ENCODE measurements around the genes KCTD15, FXYD5, LSR and FFAR1.

GRCh38 chr19:33422895-33423274 is 49.4 kb downstream of the CEBPG start:
- PRO-cap, 3 experiments = no peak in any of the 3 experiments

GRCh38 chr19:33501926-33502163 is 19.7 kb downstream of the PEPD start:
- PRO-cap, 3 experiments = no peak in any of the 3 experiments

GRCh38 chr19:33796774-33797210 is at the start of gene KCTD15:
Gene KCTD15, plus strand, starts transcription at chr19:33796870.
- PRO-cap, 3 experiments = peak in 1 of 3 experiments; most common plus-strand start chr19:33797016 (in 1)

DNA sequence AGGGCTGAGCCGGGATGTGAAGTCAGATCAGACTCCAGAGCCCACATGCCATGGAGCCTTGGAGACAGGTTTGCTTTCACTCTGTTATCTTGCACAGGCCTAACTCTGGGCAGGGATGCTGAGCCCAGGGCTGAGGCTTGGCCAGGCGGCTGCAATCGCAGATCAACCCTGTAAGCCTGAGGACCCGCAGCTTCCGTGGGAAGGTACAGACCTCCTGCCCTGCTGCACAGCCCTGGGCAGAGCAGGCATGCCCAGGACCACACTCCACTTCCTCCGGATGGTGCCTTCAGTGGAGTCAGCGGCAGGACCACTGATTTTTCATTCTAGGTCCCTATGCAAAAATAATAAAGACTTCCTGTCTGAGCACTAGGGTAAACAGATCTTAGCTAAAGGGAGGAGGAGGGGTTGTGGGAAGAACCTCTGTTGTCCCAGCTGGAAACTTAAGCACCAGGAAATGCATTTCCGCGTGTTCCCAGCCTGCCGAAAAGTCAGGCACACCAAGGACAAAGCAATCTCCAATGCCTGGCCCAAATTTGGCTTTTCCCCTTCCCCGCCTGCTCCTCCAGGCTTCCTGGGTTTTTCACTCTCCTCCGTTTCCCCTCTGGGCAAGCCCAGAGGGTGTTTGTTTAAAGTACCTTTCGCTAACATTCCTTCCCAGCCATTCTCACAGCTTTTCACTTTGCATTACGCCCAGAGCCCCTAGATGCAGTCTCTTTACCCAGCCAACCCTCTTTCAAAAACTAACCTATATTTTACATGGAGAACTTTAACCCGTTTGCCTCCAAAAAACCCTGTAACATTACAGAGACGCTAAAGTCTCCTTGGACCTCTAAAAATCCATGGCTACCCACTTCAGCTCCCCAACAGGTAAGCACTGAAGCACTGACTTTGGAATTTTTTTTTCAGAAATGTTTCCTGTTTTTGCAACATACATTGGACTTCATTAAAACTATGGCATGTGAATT is 87.5 kb downstream of the KCTD15 start:
- PRO-cap, 3 experiments = peak in 2 of 3 experiments; most common plus-strand start position 459 of the sequence (in 1)

GRCh38 chr19:34263655-34264275 is 9.4 kb downstream of the GARRE1 start:
- PRO-cap, 3 experiments = peak in 1 of 3 experiments; most common plus-strand start chr19:34264129 (in 1)

DNA sequence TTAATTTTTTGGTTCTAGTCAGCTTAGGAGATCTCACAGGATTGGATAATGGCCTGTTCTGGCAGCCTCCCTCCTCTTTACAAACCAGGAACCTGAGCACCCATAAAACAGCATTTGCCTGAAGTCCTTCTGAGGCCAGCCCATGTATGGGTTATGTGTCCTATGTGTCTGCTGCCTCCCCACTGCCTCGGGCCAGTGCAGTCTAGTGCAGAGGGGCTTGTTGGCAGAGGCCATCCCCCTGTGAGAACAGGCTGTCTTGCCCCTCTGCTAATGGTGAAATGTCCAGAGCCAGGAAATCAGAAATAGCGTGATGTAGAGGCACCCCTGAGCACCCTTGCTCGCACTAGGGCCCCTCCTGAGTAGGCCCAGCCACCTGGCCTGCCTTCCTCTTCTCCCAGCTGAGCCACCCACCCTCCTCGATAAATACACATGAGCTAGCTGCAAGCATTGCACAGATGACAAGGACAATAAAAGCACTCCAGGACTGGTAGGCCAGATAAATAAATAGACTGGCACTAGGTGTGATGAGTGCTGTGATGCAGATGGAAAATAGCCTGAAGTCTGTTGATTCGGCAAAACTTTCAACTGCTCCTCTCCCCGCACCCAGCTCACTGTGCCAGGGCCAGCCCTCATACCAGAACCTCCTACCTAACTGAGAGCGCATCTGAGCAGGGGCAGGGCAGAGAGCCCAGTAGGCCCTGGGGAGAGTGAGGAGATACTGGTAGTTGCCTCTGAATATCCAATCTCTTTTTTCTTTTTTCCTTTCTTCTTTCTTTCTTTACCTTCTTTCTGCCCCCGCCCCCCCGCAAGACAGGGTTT is 54.6 kb upstream of the GPI start:
- PRO-cap, 3 experiments = peak in 3 of 3 experiments; most common plus-strand start position 691 of the sequence (in 3); most common minus-strand start position 396 of the sequence (in 2)

- PRO-cap, 3 experiments = no peak in any of the 3 experiments
Measured at GRCh38 chr19:34320127-34320840, 44.7 kb upstream of the GPI start.

DNA sequence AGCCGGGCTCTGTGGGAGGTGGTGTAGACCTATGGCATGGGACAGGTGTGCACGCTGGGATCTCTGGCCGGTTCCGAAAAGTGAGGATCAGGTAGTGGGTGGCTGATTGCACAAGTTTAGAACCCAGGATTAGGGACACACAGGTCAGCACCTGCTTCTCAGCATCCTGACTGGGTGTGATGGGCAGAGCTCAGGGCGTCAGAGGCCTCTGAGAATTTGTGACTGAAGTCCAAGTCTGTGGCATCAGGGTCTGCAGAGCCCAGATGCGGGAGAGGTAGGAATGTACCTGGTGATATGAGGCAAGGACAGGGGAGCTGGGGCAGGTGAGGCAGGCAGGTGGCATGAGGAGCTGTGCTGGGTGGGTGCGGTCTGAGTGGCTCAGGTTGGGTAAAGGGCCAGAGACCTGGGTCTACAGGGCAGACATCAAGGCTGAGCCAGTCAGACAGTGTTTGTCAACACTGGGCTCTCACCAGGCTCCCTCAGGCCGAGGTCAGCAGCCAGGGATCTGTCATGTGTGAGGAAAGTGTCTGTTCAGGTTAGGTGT is 18.5 kb downstream of the GPI start:
- PRO-cap, 3 experiments = no peak in any of the 3 experiments

- PRO-cap, 3 experiments = peak in 1 of 3 experiments; most common minus-strand start chr19:34667634 (in 1)
Measured at GRCh38 chr19:34667519-34668437, 9.2 kb downstream of the SCGB2B2 start.

- PRO-cap, 3 experiments = no peak in any of the 3 experiments
Measured at GRCh38 chr19:35005010-35005481, 4.9 kb downstream of the GRAMD1A start.

GRCh38 chr19:35005585-35006057 is 5.5 kb downstream of the GRAMD1A start:
- PRO-cap, 3 experiments = no peak in any of the 3 experiments

DNA sequence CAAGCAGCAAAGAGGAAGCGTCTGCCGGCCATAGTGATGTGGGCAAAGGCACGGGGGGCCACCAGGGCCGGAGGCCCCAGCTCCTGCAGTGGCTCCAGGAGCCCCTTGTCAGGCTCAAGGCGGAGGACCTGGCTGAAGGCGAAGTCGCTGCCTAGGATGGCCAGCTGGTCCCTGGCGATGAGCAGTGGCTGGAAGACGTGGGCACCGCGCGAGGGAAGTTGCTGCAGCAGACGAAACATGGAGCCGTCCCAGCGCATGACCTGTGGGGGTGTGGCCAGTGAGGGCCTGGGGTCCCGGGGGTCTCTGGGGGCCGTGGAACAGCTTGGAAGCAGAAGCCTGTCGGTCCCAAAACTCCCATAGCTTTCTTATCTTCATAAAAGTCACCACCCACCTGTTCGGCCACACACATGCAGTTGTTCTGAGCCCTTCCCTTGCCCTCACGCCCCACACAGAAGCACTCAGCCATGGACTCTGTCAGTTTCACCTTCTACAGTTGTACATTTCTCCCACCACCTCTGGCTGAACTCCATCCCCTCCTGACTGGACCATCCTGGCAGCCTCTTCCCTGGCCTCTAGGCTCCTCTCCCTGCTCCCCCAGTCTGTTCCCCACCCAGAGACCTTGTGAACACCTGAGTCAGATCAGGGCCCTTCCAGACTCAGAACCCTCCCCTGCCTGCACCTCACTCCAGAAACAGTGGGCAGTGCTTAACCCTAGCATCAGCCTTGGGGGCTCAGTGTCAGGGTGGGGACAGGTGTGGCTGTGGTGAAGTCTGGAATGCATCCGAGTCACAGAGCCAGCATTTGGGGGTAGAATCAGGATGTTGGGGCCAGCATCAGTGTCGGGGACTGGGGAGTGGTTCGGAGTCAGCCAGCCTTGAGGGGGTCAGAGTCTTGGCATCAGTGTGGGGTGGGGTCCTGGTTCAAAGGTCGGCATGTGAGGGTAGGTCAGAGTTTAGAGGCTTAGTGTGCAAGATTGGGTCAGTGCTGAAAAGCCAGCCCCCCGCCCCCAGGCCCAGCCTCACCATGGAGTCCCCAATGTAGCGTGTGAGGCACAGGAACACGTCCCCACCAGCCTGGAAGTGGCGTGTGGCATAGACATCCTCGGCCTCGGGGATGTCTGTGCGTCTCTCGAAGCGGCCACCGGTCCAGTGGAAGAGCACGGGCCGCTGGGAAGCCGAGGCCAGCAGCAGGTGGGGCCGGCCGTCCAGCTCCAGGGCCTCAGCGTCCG is 9.2 kb downstream of the LGI4 start:
- PRO-cap, 3 experiments = no peak in any of the 3 experiments

DNA sequence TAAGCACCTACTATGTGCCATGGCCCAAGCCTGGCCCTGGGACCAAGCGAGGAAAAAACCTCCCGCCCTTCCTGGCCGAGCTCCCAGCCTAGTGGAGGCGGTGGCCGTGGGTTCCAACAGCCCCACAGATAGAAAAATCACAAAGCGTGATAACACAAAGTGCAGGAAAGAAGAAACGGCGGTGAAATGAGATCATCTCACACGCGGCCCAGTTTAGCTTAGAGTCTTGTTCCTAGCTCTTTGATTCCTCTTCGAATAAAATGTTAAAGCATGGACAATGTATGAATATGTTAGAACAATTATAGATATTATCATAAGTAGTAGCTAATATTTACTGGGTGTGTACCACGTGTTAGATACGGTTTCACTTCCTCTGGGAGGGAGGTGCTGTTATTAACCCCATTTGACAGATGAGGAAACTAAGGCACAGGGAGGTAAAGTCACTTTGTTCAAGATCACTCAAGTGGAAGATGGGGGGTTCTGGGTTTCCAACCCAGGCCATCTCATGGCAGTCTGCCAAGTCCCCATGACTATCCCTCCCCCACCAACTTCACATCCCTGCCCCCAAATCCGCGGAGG is 1.3 kb upstream of the FXYD7 start:
- PRO-cap, 3 experiments = no peak in any of the 3 experiments

DNA sequence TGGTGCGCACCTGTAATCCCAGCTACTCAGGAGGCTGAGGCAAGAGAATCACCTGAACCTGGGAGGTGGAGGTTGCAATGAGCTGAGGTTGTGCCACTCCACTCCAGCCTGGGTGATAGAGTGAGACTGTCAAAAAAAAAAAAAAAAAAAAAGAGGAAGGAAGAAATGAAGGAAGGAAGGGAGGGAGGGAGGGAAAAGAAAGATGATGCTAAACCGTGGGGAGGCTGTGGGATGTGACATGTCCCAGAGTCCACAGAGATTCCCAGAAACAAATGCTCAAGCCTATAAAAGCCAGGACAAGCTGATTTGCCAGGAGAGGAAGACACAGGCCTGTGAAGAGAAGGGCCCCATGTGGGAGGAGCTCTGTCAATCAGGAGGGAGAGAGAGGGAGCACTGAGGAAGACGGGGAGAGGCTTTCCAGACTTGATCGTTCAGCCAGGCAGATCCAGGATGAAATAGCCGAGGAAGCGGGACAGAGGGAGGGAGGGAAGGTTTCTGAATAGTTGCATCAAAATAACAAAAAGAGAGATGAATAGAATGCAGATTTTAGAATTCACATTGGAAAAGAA is 2.4 kb upstream of the FXYD5 start:
- PRO-cap, 3 experiments = no peak in any of the 3 experiments

GRCh38 chr19:35154507-35155032 is at the start of gene FXYD5:
Gene FXYD5, plus strand, starts transcription at chr19:35154735.
- PRO-cap, 3 experiments = peak in 3 of 3 experiments; most common plus-strand start chr19:35154730 (in 3); most common minus-strand start chr19:35154660 (in 3)

- PRO-cap, 3 experiments = peak in 3 of 3 experiments; most common plus-strand start chr19:35249002 (in 3); most common minus-strand start chr19:35248387 (in 2)
Measured at GRCh38 chr19:35248231-35249235, at the start of gene LSR. Gene LSR, plus strand, starts transcription at chr19:35249002.

GRCh38 chr19:35266638-35266942 is 2.2 kb upstream of the USF2 start:
- PRO-cap, 3 experiments = no peak in any of the 3 experiments

DNA sequence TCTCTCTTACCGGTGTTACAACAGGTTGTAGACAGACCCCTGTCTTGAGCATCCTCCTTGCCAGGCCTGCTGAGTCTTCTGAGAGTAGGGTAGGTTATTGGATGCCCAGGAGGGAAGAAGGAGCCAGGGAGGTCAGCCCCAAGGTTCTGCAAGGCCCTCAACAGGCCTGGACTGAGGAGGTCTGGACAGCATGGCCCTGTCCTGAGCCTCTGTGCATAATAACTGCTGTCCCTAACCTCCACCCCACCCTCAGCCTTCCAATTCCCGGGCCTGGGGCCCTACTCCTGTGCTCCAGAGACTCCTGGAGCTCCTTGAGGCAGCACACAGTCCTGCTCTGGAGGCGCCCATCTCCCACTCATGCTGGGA is 339 bp downstream of the CD22 start:
- PRO-cap, 3 experiments = no peak in any of the 3 experiments

- PRO-cap, 3 experiments = no peak in any of the 3 experiments
Measured at GRCh38 chr19:35345865-35346500, 1.7 kb upstream of the FFAR1 start.

- PRO-cap, 3 experiments = peak in 1 of 3 experiments; most common plus-strand start chr19:35347902 (in 1)
Measured at GRCh38 chr19:35347384-35347978, at the start of gene FFAR1. Gene FFAR1, plus strand, starts transcription at chr19:35347902.

Data from Metastatic Breast Carcinoma in the Ovary (tissue), 3 donors.